ENCODE measurements around a stretch of chr18.

GRCh38 chr18:76679810-76680647 lies 142.3 kb upstream of the ZNF236 start:
- RRBS, result no CpG with 5 or more reads among the region's 12 CpGs

DNA sequence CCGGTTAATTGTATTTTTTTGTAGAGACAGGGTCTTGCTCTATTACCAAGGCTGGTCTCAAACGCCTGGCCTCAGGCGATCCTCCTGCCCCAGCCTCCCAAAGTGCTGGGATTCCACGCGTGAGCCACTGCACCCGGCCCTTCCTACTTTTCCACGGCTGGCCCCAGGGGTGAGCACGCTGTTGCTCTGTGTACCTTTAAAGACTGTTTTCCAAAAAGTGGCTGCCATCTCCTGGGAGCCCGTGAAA lies 135.8 kb upstream of the ZNF236 start:
- RRBS, result no CpG with 5 or more reads among the region's 9 CpGs

DNA sequence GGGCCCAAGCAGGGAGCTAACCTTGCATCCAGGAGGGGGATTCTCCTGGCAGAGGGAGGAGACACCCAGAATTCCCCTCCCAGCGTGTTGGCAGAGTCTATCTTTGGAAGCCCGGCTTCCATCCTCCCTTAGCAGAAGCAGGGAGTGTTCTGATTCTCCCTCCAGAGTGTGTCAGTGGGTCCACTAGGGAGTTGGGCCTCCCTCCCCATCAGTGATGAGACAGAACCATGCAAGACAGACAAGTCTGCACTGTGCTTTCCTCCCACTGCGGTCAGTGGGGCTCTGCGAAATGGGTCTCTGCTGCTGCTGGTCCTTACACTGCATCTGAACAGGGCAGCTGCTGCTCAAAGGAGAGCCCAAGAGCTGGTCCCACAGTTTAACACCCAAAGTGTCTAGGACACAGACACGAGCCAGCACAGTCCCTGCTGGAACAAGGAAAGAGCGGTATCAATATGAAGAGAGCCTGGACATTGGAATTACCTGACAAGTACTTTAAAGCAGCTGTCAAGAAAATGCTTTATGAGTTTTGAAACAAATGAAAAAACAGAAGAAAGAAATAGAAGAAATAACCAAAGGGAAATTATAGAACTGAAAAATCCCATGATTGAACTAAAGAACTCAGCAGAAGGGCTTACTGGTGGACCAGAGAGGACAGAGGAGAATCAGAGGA lies 40.2 kb downstream of the ZNF236 start:
- RRBS, result no CpG with 5 or more reads among the region's 6 CpGs

DNA sequence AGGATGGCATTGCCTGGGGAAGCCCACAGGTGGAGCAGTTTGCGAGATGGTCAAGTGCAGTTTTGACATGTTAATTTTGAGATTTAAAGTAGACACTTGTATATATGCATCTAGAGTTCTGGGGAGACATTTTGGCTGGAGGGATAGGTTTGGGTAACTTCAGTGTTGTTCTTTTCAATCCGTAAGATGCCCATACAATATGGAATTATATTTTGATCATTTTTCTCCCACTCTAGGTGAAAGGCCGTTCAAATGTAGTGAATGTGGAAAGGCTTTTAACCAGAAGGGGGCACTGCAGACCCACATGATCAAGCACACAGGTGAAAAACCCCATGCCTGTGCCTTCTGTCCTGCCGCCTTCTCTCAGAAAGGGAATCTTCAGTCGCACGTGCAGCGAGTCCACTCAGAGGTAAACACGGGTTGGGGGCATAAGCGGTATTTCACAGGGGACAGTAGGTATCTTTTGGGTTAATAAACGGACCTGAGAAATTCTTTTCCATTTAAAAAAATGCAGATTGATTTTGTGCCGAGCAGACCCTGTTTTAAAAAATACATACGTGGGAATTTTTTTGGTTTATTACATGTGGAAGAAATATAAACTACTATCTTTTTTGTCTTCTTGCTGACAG lies 53.0 kb downstream of the ZNF236 start:
- RRBS, result no CpG with 5 or more reads among the region's 12 CpGs

- RRBS, result 100% methylated on average over 1 of the region's 36 CpGs
Measured at GRCh38 chr18:76955404-76956385, 133.3 kb downstream of the ZNF236 start.

- RRBS, result no CpG with 5 or more reads among the region's 19 CpGs
Measured at GRCh38 chr18:77052871-77053709, 79.5 kb downstream of the MBP start.

DNA sequence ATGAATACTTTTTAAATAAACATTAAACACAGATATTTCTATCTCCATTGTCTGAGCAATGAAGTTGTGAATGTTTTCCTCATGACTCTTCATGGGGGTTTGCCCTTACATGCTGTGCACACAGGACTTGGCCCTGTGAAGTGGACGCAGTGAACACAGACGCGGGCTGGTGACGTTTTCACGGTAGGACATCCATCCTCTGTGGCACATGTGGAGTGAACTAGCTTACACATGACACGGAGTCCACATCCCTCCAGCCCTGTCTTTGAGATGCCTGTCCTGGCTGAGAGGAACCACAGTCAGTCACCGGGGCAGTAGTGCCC lies 70.8 kb downstream of the MBP start:
- RRBS, result no CpG with 5 or more reads among the region's 7 CpGs

DNA sequence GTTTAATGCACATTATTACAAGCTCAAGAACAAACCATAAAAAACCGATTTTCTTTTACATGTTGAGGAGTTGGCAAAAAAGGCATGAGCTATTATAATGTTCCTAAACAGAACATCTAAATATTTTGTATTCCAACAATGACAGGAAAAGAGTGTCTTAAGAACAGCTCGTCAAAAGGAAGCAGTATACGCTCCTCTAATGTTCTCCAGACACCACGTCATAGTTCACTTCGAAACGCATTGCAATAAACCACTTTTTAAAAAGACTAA lies 46.0 kb downstream of the MBP start:
- RRBS, result no CpG with 5 or more reads among the region's 6 CpGs

GRCh38 chr18:77092204-77093228 lies 40.1 kb downstream of the MBP start:
- RRBS, result 97% methylated on average over 8 of the region's 50 CpGs

DNA sequence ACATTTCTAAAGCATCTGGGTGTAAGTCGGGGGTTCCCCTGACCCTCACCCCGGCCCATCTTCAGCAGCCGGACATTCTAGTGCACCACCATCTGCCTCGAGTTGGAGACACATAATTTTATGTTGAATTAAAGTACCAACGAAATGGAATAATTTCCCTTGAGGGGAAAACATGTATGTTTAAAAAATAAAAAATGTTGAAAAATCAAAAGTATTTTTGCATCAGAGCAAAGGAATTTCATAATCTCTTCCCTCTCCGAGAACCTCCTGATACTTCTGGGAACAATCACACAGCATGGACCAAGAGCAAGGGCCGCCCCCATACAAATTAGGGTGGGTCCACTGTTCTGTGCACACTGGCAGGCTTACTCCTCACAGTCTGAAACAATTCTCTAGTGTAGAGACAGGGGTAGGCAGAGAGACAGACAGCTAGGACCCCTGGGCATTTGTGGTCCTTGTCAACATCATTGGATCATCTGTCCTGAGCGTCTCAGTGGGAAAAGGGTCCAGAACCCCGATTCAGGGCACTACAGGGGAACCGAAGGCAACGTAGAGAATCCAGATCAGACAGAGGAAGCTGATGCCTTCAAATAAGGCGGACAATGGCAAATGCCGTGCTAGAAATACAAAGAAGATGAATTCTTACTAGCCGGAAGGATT lies 29.1 kb downstream of the MBP start:
- RRBS, result no CpG with 5 or more reads among the region's 14 CpGs

- RRBS, result no CpG with 5 or more reads among the region's 7 CpGs
Measured at GRCh38 chr18:77123786-77124388, 8.7 kb downstream of the MBP start.

- RRBS, result no CpG with 5 or more reads among the region's 14 CpGs
Measured at GRCh38 chr18:77130009-77130618, 2.5 kb downstream of the MBP start.

DNA sequence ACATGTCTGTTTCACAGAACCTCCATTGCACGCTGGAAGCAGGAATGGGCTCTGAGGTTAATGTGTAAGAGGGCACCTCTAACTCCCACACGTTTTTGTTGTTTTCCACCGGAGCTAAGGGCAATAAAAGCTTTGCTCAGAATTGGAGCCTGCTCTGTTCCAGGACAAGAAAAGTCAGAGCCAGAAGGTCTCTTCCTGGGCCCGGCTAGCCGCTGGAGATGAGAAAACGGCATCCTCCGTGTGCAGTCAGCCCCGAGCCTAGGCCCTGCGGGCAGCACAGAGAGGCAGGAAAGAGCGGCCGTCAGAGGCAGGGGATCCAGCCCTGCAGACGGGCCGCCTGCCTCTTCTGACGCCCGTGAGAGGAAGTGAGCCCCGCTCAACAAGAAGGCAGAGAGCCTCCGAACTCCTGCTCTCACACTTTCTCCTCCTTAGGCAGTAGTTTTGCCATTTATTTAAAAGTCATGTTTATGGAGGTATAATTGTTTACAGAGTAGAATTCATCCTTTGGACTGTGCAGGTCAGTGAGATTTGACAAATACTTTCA lies 117.2 kb downstream of the GALR1 start:
- RRBS, result 40% methylated on average over 1 of the region's 17 CpGs

- RRBS, result no CpG with 5 or more reads among the region's 4 CpGs
Measured at GRCh38 chr18:78580899-78581131, 398.8 kb upstream of the SALL3 start.

DNA sequence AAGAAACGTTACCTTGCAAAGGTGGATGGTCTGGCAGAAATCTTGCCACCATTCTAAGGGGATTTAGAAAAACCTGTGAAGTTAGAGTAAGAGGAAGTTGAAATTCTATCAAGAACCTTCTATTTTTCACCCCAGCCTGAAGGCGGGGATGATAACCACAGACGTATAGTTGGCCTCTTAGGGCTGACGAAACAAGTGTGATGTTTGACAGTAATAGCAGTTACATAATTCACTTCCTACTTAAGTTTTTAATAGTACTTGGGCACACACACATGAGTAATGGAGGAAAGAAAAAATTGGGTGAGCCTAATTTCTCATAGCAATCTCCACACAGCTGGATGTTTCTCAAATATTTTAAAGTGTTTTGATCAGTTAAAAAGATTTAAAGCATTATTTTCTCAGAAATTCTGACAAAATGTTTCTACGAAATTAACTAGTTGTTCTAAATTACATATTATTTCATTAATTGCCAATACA lies 336.6 kb upstream of the SALL3 start:
- RRBS, result no CpG with 5 or more reads among the region's 5 CpGs

GRCh38 chr18:79139314-79139623 lies 70.1 kb downstream of the ATP9B start:
- RRBS, result no CpG with 5 or more reads among the region's 4 CpGs

DNA sequence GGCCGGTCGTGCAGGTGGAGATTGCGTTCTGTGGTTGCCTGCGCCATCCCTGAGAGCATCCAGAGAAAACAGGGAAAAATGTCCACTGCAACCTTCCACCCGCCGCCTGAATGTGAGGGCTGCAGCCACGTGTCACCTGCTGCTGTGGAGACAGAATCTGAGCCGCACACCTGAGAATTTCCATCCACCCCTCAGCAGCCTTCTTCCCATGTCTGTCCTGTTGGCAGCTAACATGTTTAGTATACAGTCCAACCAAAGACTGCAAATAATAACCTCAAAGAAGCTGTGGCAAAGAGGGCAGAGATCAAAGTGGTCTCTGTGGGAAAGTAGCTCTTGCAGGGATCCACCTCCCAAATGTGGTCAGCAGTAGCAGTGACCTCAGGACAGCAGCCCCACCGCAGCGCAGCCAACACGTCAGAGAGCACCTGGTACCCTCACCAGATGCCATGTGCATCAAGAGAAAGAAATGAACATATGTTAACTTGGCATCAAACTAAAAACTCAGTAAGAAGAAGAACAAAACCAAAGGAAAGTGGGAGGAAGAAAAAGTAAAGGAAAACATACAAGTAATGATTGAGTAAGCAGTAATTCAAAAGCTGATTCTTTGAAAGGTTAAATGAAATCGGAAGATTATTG lies 79.4 kb upstream of the NFATC1 start:
- RRBS, result no CpG with 5 or more reads among the region's 12 CpGs

DNA sequence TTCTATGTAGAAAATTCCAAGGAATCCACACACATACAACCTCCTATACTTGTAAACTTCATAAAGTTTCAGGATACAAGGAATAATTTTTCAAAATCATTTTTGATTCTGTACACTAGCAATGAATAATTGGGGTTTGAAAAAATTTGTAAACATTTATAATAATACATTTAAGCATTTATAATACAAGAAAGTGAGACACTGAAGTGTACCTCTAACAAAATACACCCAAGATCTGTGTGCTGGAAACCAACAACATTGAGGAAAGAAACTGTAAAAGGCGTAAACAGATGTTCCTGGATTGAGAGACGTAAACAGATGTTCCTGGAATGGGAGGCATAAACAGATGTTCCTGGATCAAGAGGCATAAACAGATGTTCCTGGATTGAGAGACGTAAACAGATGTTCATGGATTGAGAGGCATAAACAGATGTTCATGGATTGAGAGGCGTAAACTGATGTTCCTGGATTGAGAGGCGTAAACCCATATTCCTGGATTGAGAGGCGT lies 32.6 kb upstream of the NFATC1 start:
- RRBS, result no CpG with 5 or more reads among the region's 6 CpGs

DNA sequence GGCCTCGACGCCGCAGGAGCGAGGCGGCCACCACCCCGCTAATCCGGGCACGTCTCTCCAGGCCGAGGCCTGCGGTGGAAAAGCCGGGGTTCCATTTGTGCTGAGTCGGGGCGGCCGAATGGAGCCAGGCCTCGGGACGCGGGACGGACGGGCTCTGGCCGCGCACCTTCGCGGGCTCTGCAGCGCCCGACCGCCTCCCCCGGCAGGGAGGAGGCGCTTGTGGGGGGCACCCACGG lies 1.2 kb upstream of the NFATC1 start:
- RRBS, result no CpG with 5 or more reads among the region's 29 CpGs

DNA sequence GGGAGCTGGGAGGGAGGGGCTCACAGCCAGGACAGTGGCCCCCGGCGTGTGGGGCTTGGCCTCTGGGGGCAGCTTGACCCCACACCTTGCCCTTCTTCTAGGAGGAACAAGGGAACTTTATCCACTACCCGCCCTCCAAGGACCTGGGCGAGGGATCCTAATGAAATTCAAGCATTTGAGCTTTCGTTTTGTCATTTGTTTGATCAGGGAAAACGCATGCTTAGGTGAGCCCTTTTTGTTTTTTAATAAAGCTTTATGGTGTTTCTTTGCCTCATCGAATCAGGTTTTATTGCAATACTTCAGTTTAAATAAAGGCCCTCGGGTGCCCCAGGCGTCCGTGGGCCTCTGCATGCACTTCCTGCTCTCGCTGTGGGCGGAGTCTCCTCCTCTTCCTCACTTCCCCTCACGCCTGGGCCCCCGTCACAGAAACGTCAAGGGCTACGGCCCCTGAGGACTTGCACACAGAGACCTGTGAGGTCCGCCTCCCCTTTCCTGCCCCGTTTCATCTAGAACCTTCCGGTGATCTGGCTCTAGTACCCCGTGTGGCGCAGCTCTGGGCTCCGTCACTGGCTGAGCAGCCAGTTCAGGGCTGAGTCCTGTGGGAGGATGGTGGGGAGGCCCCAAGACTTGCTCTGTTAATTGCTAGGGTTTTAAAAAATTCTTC lies 9.9 kb downstream of the NFATC1 start:
- RRBS, result no CpG with 5 or more reads among the region's 22 CpGs